ENCODE measurements around a stretch of chr3.

DNA sequence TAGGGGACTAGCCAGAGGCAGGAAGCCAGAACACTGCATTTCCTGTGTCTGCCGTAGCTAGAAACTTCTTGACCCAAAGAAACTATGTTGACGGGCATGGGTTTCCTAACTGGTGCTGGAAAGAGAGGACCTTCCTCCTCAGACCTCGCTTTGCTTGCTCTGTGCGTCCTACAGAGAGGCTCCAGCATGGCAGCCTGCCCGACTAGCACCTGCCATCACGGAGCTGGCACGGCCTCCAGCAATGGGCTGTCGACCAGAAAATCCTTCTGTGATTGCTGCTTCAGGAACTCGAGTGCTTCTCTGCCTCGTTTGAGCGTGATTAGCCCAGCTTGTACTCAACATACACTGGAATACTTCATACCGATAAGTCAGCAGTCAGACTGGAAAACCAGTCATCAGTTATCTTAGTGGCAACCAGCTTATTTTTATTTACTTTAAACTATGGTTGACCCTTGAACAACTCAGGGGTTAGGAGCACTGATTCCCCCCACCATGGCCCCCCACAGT lies 6.6 kb downstream of the PXYLP1 start:
- PRO-cap = no peak
- RAMPAGE, long total RNA, 4 experiments = no peak in any of the 4 experiments

DNA sequence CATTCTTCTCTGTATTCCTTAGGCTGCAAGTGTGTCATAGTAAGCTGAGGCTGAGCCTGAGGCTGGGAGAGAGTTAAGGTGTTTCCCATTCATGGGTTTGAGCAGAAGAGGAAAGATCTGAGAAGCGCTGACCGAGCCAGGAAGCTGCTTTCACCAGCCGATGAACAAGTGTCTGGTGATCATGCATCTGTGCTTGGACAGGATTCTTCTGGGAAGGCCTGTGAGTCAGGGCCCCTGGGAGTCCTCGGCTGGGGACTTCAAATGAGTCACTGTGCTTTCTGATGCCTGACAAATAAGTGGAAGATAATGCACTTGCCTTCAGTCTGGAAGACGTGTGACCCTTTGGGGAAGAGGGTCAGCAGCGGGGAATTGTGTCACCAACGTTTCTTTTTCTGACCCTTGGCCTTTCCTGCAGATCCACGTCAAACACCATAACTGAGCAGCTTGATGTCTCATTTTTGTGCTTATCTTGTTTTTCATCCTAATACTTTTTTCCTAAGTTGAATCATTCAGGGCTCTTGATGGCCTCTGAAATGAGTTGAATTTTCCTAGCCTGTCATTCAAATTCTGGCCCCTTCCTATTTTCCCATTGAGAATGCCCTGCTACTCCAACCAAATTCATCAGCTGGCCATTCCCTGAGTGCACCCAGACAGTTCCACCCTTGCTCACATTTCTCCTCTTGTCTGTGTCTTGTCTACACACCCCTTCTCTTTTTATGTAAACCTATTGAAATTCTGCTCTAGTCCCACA lies 36.5 kb upstream of the ZBTB38 start:
- PRO-cap = unidirectional peak, minus-strand start at position 152 of the sequence; unidirectional peak, minus-strand start at position 174 of the sequence
- RAMPAGE, long total RNA, 4 experiments = no peak in any of the 4 experiments

- PRO-cap = no peak
- RAMPAGE, long total RNA, 4 experiments = no peak in any of the 4 experiments
Measured at GRCh38 chr3:141370081-141370645, 1.9 kb downstream of the ZBTB38 start.

GRCh38 chr3:141387495-141388106 lies 19.3 kb downstream of the ZBTB38 start:
- PRO-cap = no peak
- RAMPAGE, long total RNA, 4 experiments = no peak in any of the 4 experiments

DNA sequence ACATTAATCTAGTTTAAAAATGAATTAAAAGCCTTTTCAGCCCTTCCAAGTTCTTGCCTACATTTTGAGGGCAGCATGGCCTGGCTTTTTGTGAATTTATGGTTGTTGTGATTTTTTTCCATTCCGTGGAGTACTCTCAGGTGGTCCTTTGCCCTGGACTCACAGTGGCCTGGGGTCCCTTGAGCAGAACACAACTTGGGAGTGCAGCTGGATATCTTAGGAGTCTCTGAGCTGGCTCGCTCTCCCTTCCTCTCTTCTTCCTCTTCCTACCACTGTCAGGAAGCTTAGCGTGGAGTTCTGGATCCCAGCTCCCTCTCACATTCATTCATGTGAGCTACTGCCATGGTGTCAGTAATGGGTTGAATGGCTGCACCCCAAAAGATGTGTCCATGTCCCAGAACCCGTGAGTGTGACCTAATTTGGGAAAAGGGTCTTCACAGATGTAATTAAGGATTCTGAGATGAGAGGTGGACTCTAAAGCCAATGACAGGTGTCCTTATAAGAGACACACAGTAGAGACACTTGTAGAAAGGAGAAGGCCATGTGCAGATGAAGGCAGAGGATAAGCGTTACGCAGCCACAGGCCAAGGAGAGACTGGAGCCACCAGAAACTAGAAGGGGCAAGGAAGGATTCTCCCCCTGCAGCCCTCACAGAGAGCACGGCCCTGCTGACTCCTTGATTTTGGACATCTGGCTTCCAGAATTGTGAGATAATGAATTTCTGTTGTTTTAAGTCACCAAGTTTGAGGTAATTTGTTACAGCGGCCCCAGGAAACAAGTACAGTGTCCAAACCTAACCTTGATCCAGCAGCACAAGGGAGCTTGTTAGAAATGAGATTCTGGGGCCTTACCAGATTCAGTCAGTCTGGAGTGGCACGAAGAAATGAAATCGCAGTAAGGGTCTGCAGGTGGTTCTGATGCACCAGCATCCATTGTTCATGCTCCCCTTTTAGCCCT lies 48.2 kb downstream of the ZBTB38 start:
- PRO-cap = no peak
- RAMPAGE, long total RNA, 4 experiments = no peak in any of the 4 experiments

GRCh38 chr3:141431388-141432446 lies 55.1 kb upstream of the RASA2 start:
- PRO-cap = bidirectional peak, plus-strand start at chr3:141432082, minus-strand start at chr3:141431966
- RAMPAGE, long total RNA, 4 experiments = no peak in any of the 4 experiments

DNA sequence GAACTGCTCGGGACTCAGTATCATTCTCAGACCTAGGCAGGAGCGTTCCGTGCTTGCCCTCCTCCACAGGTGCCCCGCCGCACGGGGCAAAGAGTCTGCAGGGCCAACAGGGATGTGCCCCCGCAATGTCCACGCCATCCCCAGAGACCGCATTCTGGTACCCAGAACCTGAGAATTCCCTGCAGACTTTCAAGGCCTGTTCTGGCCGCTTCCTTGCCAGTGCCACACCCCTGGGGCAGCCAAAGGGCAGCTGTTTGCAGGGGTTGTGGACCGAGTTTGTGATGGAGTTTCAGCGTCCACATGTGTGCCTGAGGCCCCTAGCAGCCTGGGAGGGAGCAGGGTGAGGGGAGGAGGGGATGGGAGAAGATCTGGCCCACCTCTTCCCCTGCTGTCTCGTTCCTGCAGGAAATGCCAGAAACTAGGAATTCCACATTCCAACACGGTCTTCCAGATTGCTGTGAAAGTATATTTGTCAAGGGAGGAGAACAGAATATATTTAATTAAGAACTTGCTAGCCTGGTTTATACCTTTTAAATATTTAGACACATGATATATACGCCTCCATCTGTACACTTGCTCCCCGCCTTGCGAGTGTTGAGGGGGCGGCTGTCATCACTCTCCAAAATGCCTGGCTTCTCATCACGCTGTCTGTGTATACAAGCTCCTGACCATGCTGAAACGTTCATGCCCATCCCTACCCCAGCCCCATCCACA lies 31.1 kb upstream of the RASA2 start:
- PRO-cap = no peak
- RAMPAGE, long total RNA, 4 experiments = no peak in any of the 4 experiments

GRCh38 chr3:141796212-141796478 lies 32.9 kb downstream of the GRK7 start:
- PRO-cap = no peak
- RAMPAGE, long total RNA, 4 experiments = no peak in any of the 4 experiments

DNA sequence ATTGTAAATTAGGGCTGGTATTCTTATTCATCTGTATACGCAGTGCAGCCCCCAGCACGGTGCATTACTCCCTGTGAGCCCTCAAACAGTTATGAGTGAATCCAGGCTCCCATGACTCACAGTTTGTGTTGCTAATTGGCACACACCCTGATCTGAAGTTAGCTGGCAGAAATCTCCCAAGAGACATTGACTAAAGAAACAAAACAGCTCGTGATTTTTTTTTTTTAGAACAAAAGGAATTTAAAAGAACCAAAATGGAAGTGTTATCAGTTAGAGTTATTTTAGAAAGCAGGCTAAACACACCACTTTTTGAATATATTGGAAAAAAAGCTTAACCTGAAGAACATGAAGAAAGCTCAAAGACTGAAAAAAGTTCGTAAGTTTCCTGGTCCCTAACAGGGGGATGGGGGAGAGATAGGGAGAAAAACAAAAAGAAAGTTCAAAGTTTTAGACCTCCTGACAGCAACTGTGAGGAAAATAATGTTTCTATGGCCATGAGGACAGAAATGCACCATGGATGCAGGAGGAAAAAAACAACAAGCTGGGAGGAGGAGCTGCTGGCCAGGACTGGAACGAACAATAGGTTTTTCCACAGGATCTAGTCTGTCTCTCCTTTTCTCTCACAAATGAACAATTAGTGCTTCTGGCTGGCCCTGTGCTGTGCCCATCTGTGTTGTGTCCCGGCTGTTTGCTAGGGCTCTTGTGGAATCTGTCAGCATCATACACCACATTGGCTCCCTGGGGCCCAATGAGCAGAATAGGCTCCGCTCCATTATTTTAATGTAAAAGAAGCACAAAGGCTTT lies 15.4 kb downstream of the GK5 start:
- PRO-cap = no peak
- RAMPAGE, long total RNA, 4 experiments = no peak in any of the 4 experiments

DNA sequence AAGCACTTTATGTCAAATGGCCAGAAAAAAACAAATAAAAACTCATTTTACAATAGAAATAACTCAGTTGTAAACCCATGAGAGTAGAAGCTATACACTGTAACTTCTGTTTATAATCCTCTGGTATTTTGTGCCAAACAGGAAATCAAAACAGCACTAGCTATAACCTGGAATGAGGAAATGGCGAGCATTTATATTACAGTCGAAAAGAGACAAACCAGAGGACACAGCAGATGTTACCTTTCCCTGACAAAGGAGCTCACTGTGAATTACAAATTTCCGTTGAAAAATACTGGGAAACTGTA lies 10.3 kb downstream of the GK5 start:
- PRO-cap = no peak
- RAMPAGE, long total RNA, 4 experiments = no peak in any of the 4 experiments

GRCh38 chr3:142270553-142270881 lies 45.1 kb upstream of the GK5 start:
- PRO-cap = no peak
- RAMPAGE, long total RNA, 4 experiments = no peak in any of the 4 experiments

GRCh38 chr3:142420867-142421323 lies 26.9 kb downstream of the XRN1 start:
- PRO-cap = no peak
- RAMPAGE, long total RNA, 4 experiments = no peak in any of the 4 experiments

DNA sequence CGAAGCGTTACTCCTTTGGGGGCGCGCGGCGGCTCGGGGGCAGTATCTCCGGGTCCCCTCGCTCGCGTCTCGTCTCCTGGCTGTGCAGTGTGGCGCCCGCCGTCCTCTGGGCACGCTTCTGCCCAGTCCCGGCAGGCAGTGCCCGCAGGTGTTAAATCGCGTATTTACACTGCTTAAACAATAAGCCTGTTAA lies 268 bp downstream of the PLS1 start:
- PRO-cap = no peak
- RAMPAGE, long total RNA, 4 experiments = no peak in any of the 4 experiments

DNA sequence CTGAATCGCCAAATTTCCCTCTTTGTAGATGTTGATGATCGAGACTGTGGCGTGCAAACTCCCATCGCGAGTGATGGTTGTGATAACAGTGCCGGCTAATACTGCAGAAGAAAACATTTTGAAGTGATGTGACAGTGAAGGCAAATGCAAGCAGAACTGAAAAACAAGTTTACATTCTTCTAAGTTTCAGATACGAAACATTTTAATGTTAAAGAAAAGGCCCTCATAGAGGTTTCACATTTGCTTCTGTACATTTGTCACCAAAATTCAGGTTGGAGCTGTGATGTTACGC lies 68.0 kb downstream of the PCOLCE2 start:
- PRO-cap = no peak
- RAMPAGE, long total RNA, 4 experiments = no peak in any of the 4 experiments

DNA sequence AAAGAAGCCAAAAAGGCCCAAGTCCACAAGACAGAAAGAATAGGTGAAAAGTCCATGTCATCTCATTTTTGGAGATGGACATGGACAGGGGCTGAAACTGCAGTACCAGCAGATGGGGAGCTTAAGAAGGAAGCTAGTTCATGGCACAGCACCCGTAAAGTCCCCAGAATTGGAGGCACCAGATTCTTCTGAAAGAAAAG lies 36.9 kb downstream of the PAQR9 start:
- PRO-cap = no peak
- RAMPAGE, long total RNA, 4 experiments = no peak in any of the 4 experiments

DNA sequence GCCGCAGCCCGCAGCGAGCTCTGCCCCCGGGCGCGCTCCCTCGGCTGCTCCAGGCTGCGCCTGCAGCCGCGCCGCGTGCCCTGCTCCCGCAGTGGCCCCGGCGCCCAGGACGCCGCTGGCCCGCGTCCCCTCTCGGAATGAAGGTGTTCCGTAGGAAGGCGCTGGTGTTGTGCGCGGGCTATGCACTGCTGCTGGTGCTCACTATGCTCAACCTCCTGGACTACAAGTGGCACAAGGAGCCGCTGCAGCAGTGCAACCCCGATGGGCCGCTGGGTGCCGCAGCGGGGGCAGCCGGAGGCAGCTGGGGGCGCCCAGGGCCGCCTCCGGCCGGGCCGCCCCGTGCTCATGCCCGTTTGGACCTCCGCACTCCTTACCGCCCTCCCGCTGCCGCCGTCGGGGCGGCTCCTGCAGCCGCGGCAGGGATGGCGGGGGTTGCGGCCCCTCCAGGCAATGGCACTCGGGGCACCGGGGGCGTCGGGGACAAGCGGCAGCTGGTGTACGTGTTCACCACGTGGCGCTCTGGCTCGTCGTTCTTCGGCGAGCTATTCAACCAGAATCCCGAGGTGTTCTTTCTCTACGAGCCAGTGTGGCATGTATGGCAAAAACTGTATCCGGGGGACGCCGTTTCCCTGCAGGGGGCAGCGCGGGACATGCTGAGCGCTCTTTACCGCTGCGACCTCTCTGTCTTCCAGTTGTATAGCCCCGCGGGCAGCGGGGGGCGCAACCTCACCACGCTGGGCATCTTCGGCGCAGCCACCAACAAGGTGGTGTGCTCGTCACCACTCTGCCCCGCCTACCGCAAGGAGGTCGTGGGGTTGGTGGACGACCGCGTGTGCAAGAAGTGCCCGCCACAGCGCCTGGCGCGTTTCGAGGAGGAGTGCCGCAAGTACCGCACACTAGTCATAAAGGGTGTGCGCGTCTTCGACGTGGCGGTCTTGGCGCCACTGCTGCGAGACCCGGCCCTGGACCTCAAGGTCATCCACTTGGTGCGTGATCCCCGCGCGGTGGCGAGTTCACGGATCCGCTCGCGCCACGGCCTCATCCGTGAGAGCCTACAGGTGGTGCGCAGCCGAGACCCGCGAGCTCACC lies 1.6 kb downstream of the CHST2 start:
- PRO-cap = unidirectional peak, minus-strand start at position 224 of the sequence
- RAMPAGE, long total RNA, 4 experiments = no peak in any of the 4 experiments

- PRO-cap = no peak
- RAMPAGE, long total RNA, 4 experiments = no peak in any of the 4 experiments
Measured at GRCh38 chr3:143443537-143443990, 324.0 kb downstream of the CHST2 start.

DNA sequence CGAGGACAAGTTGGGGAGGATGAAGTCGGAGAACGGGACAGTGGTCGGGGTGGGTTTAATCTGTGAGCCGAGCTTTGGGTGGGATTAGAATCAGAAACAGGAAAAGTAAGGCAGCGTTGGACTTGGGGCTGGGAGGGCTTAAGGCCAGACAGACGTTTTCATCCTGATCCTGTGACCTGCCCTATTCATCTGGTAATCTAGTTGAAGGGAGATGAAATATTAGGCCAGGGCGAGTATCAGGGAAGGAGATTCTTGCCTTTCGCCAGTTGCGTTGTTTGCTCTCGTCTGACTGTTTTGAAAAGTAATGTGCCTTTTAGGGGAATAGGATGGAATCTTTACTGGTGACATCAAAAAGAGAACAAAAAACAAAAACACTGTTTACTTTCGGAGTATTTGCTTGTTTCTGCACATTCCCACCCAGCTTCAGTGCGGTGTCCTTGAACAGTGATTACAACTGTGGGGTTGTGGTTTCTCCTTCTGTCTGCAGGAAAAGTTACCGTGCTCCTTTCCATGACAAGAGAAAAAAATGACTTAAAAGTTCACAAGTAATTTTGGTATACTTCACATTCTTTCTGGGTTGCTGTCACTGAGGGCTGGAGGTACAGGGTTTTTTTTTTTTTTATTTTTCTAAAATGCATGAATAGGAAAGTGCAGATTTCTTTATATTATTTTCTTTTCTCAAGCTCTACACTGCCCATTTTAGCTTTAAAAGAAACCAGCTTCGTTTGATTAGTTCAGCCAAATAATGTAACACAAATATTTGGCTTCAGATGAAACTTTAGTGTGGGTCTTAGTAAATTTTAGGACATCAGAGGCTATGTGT lies 2.1 kb downstream of the DIPK2A start:
- PRO-cap = bidirectional peak, plus-strand start at position 204 of the sequence, minus-strand start at position 191 of the sequence; unidirectional peak, minus-strand start at position 287 of the sequence
- RAMPAGE, long total RNA, 4 experiments = no peak in any of the 4 experiments

- PRO-cap = no peak
- RAMPAGE, long total RNA, 4 experiments = no peak in any of the 4 experiments
Measured at GRCh38 chr3:146165522-146166020, 4.6 kb upstream of the PLOD2 start.

DNA sequence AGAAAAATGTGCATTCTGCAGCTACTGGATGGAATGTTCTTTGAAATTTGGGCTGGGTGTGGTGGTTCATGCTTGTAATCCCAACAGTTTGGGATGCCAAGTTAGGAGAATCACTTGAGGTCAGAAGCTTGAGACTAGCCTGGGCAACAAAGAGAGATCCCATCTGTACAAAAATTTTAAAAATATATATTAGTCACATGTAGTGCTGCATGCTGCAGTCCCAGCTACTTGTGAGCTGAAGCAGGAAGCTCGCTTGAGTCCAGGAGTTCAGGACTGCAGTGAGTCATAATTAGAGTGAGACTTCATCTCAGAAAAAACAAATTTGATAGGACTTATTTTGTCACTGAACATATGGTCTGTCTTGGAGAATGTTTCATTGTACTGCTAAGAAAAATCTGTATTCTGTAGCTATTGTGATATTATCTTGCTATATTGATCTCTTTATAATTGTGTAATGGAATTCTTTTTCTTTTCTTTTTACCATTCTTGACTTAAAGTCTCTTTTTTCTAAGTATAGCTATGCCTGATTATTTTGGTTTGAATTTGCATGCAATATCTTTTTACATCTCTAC lies 63.0 kb upstream of the PLSCR4 start:
- PRO-cap = no peak
- RAMPAGE, long total RNA, 4 experiments = no peak in any of the 4 experiments